HT-29 (cell line): ENCODE measurements around a stretch of chr14.

- RAMPAGE, long total RNA, result no peak
Measured at GRCh38 chr14:34857550-34858140, 17.5 kb downstream of the BAZ1A start.

DNA sequence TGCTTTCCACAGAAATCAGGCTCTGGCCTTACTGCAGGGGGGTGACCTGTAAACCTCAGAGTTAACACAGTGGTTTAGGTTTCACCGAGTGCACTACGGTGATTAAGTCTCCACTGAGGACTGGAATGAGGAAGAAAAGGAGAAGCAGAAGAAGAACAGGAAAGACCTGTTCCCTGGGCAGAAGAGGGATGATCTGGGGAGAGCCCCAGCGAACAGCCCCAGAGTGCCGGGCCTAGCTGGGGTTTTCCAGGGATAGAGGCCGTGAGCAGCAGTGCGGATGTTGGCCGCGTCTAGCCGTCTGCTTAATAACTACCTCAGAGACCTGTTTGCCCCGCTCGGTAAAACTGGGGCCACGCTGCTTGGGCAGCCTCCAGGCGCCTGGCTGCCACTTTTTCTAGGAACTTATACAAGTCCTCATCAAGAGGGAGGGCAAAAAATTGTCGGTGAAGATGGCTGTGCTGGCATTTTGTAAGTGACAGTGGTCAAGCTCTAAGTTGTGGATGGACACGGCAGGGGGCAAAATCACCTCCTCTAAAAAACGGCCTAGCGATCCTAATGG is 40.1 kb downstream of the PSMA6 start:
- RAMPAGE, long total RNA, result no peak

- RAMPAGE, long total RNA, result no peak
Measured at GRCh38 chr14:35337702-35338274, 45.6 kb downstream of the PSMA6 start.

DNA sequence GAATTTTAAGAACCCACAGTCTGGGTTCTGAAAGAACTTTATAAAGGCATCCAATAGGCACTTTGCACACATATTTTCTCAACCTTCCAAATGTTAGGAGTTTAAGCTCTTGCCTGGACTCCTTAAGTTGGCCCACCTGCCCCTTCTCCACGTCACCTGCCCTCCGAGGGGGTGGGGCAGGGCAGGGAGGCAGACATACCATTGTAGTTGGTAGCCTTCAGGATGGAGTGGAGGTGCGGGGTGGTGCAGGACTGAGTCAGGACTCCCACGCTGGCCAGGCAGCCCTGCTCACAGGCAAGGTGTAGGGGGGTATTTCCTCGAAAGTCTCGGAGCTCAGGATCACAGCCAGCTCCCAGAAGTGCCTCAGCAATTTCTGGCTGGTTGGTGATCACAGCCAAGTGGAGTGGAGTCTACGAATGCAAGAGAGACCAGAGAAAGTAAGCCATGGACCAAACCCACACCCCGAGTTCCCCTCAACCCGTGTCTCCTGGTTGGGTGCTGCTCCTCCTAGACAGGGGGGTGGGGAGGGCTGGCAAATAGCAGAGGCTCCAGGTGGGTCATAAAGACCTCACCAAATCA is 1.5 kb downstream of the NFKBIA start:
- RAMPAGE, long total RNA, result no peak

DNA sequence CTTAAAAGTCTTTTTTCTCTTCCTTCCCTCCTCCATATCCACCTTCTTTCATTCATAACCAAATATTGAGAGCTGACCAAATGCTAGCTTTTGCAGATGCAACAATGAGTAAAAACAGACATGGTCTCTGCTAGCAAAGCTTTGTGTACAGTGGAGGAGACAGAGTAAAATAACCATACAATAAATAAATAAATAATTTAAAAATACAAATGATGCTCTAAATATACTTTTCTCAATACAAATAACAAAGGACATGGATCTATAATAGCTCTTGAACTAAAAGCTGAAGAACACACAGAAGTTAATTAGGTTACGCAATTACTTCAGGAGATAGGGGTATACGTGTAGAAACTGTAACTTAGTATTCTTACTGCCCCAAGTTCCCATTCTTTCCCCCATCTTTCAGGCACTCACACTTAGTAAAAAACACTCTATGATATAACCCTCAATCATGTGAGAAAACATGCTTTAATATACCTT is 44.1 kb downstream of the INSM2 start:
- RAMPAGE, long total RNA, result no peak

DNA sequence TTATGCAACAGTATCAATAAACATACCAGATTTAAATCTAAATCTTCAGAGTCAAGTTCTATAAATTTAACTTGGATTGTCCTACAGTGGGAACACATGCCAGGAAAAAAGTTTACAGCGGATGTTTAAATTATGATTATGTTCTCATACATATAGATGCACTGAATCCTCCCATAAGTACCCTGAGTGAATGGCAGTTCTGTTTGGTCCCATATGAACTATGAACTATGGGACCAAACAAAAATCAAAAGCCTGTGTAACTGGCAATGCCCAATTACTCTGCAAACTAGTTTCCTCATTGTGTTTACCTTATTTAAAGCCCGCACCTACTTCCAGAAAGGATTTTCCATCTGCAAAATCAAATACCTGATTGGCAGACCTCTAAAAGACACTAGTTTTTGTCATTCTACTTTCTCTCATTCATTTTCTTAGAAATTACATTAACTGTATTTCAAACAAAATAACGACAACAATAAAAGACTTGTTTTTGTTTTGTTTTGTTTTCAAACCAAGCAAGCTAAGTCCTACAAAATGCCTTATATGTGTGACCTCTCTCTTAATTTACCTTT is 2.6 kb downstream of the RALGAPA1 start:
- RAMPAGE, long total RNA, result no peak

DNA sequence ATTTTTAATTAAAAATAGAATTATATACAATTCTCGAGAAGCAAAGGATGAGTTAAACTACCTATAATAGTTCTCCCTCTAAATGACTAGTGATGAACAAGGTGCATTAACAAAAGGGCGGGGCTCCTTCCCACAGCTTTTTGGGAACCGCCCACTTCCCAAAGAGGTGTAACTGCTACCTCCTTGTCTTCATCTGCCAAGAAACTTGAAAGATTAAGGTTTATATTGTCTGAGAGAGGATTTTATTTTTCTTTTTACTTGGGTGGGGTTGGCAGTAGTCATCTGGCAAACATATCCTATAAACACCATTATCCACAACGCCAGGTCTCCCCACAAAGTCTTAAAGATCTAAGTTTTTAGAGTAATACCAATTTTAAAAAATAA is 983 bp downstream of the RALGAPA1 start:
- RAMPAGE, long total RNA, result no peak

DNA sequence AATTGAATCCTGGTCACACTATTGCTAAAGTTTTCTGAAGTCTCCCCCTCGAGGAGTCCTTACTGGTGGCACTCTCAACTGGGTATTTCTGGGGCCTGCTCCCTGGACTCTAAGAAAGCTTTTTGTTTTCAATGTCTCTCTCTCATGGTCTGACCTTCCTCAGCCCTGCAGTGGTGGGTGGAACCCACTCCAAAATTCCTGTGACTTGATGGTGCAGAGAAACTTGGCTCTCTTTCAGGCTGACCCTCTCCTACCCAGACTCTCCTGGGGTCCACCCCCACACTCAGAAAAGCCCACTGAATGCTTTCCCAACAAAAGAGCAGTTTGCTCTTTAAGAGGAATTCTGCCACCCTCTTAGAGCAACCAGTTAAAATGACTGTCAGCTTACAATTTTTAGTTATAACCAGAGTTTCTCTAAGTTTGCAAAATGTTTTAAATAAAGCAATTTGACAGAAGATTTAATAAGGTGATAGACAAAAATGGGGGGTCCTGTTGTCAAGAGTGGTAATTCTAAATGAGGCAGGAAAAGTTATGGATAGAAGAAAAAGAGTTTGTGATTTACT is 142.9 kb downstream of the MBIP start:
- RAMPAGE, long total RNA, result no peak

GRCh38 chr14:36507078-36507759 is 12.8 kb downstream of the NKX2-1 start:
- RAMPAGE, long total RNA, result no peak

DNA sequence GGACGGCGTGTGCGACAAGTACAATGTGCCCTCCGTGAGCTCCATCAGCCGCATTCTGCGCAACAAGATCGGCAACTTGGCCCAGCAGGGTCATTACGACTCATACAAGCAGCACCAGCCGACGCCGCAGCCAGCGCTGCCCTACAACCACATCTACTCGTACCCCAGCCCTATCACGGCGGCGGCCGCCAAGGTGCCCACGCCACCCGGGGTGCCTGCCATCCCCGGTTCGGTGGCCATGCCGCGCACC is 1.5 kb downstream of the PAX9 start:
- RAMPAGE, long total RNA, result no peak

DNA sequence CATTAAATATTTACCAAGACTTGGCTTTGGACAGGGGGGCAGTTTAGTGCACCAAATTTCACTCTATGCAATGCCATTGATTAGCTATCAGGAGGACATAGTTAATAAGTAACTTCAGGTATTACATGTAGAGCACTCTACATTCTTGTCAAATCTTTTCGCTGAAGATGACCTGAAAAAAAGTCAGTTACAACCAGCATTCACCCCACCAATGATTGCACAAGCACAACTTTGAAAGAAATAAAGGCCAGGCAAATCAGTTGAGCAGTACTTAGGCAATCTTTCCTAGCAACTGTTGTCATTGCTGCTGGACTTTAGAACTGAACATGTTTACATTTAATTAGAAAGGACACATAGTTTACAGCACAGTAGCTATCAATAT is 128.6 kb downstream of the FOXA1 start:
- RAMPAGE, long total RNA, result no peak

DNA sequence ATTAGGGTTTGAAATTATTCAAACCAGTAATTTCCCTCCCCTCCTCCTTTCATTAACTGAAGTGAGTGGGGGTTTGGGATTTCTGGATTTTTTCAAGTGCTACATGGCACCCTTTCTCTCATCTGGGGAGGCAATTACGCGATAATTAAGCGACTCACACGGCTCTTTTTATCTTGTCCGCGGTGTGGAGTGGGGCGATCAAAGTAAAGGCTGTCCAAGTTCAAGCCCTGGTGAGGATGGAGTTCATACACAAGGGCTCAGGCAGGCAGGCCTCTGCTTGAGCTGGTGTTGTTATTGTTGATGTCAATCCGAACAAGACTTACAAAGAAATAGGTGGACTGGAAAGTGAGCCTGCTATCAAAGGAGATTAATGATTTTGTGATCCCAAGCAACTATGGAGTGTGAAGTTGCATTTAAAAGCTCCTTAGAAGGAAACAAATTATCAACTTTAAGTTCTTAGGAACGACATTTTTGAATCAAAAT is 6.1 kb downstream of the FOXA1 start:
- RAMPAGE, long total RNA, result no peak

DNA sequence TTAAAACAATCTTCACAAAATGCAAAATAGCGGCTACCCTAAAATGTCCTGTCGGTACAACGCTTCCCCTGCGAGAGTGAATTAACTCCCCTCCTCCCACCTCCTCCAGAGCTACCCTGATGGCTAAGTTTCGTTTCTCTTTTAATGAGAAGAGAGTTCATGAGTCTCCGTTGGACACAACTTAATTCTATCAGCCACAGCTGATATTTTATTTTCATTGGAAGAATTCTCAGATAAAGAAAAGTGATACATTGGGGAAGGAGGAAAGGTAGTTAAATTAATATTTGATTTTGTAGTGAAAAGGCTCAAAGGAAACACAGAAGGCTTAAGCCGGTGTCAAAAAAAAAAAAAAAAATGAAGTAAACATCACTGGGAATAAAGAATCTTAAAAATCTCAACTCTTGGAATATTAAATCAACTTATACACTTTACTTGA is 5.6 kb downstream of the FOXA1 start:
- RAMPAGE, long total RNA, result no peak

DNA sequence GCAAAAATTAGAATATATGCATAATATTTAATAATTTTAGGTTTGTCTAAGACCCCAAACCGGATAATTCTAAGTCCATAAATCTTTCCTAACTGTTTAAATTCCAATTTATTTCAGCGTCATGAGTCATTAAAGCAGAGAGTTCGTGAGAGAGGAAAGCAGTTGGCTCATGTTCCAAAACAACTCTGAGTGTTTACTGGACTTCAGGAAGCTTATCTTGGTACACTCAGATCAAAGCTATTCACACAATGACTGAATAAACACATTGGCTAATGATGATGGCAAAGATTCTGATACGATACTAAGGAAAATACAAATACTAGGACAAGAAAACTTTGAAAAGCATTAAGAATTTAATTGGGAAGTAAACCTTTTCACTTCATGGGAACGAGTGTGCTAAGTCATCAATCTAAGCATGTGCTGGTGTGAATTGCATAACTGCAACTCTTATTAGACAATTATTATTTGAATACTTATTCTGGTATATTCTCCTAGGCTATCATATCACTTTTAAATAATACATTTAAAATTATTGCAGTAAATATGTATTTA is 34.8 kb upstream of the CLEC14A start:
- RAMPAGE, long total RNA, result no peak

GRCh38 chr14:39016868-39017899 is 85.9 kb downstream of the SEC23A start:
- RAMPAGE, long total RNA, result no peak

DNA sequence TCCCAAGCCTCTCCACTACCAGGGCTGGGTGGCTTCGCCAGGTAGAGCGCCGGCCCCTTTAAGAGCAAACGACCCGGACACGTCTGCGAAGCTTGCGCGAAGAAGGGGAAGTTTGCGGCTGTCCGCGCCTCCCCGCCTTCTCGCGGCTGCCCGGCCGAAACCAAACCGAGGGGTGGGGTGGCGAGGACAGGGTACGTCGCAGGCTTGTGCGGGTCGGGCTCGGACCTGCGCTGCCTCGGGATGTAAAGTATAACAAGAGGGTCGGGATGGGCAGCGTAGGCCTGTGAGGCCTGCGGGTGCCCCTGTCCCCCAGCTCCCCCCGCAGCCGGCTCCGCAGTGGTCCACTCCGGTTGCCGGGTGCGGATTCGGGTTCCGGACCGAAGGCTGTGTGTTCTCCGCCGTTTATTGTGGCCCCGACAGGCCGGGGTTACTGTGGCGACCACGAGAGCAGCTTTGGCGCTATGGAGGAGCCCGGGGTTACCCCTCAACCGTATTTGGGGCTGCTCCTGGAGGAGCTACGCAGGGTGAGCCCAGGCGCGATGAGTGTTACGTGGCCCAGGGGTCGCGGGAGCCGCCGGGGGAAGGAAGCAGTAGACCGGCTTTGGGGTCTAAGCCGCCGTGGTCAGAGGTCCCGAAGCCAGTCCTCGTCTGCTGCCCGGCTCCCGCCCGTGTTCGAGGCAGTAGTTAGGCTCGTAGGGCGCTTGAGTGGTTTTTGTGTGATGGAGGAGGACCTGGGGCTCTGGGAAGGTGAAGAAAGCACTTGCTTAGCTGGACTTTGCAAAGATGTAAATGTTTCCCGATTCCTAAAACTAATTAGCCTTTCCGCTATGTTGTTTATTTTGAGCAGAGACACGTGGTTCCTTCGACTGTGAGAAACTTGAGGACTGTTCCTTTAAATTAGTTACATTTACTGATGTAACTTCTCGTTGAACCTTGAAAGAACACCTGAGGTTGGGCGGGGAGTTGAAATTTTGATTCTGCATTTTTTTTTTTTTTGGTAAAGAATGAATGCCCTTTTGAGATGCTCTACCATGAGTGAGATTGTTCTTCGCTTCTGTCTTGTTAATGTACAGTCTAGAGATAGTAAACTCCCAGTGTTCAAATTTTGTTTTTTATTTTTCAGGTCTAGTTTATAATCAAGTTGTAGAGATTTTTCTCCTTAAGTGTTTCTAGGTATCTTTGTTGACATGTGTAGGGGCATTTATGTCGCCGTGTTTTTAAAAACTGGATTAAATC is 33.7 kb downstream of the MIA2 start:
- RAMPAGE, long total RNA, result no peak

DNA sequence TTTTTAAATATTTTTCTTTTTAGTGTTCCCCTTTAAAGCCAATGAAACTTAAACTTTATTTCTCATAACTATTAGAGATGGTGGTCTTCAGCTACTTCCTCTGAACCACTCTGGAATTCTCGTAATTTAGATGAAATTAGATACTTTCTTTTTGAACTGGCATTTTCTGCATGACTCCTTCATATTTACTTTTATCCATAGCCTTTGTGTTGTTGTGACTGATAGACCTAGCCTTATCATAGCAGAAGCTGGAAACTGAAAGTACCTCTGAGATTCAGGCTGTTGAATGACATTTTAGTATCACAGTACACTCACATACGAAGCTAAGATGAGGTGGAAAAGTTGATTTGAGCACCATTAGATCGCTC is 525.0 kb upstream of the FBXO33 start:
- RAMPAGE, long total RNA, result no peak

DNA sequence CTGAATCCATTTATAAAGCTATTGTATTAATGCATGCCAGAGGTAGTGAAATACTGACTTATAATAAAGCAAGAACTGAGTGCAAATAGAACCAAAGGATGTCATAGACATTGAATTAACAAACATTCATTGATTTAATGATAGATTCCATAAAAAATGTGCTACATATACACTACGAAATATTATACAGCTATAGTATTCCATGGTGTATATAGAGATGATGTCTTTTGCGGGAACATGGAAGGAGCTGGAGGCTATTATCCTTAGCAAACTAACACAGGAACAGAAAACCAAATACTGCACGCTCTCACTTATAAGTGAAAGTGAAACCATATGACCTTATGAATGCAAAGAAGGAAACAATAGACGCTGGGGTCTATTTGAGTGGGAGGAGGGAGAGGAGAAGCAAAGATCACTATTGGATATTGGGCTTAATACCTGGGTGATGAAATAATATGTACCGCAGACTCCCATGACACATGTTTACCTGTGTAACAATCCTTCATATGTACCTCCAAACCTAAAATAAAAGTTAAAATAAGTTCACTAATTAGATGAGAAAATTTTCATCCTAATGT is 142.7 kb downstream of the LRFN5 start:
- RAMPAGE, long total RNA, result no peak

DNA sequence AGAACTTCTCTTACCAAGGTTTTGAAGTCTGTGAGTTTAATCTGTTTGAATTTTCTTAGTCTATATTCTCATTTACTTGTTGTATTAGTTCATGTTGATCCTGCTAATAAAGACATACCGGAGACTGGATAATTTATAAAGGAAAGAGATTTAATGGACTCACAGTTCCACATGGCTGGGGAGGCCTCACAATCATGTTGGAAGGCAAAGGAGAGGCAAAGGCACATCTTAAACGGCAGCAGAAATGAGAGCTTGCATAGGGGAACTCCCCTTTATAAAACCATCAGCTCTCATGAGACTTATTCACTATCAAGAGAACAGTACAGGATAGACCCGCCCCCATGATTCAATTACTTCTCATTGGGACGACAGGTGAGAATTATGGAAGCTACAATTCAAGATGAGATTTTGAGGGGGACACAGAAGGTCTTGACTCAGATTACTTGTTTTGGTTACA is 381.9 kb downstream of the LRFN5 start:
- RAMPAGE, long total RNA, result no peak

GRCh38 chr14:42651221-42651499 is 1044.5 kb downstream of the LRFN5 start:
- RAMPAGE, long total RNA, result no peak